Bronchus fibroblast of lung (primary cell): ENCODE measurements around a stretch of chr7.

- RAMPAGE, long total RNA: no peak
Observed at GRCh38 chr7:27144697-27145531, 1.4 kb upstream of the HOXA5 start.

- RAMPAGE, long total RNA: no peak
Observed at GRCh38 chr7:27145622-27146184, 1.9 kb downstream of the HOXA6 start.

- RAMPAGE, long total RNA: no peak
Observed at GRCh38 chr7:27174548-27175079, 494 bp upstream of the HOXA10 start.

DNA sequence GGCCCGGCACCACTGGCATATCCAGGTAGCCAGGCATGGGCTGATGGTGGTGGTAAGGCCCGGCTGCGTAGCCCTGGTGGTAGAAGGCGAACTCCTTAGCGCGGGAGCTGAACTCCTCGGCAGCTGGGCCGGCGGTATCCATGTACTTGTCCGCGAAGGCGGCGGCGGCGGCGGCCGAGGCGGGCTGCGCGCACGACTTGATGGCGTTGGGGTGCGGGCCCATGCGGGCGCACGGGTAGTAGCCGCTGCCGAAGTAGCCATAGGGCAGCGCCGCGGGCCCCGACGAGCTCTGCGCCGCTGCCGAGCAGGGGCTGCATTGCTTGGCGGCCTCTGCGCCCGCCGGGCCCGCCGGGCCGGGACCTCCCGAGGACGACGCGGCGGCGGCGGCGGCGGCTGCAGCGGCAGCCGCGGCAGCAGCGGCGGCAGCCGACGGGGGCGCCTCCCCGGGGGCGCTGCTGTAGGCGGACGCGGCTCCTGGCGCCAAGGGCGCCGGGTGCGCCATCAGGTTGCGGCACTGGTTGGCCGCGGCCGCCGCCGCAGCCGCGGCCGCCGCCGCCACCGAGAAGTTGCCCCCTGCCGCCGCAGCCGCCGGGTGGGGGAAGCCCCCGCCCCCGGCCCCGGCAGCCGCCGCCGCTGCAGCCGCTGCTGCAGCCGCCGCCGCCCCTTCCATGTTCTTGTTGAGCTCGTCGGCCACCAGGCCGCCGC lies 433 bp downstream of the HOXA13 start:
- RAMPAGE, long total RNA: no peak

- RAMPAGE, long total RNA: no peak
Observed at GRCh38 chr7:27200749-27201231, 899 bp upstream of the HOXA13 start.

GRCh38 chr7:27202756-27203632 lies 3.1 kb upstream of the HOXA13 start:
- RAMPAGE, long total RNA: no peak

GRCh38 chr7:27512894-27513138 lies 149.9 kb downstream of the HIBADH start:
- RAMPAGE, long total RNA: no peak

- RAMPAGE, long total RNA: no peak
Observed at GRCh38 chr7:27656926-27657339, 5.8 kb downstream of the HIBADH start.

DNA sequence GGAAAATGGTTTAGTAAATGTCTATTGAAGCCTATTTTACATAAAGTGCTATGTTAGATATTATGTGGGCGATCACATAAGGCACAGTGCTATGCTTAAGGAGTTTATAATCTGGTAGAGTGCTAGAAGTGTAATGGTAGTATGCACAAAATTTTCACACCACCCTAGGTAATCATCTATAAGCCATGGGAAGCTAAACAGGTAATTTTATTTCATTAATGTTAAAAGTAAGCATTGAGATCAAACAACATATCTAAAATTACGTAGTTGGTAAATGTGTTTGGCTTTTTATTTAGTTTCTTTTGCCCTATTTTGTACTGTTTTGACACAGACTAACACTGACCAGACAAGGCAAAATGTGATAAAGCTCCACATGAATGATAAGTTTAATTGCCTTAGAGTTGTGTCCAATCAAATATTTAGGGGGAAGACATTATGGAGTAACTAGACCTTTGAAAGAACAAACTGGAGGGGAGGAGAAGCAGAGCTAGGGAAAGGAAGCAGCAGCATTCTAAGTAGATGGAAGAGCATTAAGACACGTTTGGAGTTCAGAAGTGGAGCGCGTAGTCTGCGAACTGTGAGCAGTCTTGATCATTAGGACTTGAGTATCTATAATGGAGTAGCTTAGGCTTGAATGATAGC lies 61.7 kb downstream of the TAX1BP1 start:
- RAMPAGE, long total RNA: no peak

DNA sequence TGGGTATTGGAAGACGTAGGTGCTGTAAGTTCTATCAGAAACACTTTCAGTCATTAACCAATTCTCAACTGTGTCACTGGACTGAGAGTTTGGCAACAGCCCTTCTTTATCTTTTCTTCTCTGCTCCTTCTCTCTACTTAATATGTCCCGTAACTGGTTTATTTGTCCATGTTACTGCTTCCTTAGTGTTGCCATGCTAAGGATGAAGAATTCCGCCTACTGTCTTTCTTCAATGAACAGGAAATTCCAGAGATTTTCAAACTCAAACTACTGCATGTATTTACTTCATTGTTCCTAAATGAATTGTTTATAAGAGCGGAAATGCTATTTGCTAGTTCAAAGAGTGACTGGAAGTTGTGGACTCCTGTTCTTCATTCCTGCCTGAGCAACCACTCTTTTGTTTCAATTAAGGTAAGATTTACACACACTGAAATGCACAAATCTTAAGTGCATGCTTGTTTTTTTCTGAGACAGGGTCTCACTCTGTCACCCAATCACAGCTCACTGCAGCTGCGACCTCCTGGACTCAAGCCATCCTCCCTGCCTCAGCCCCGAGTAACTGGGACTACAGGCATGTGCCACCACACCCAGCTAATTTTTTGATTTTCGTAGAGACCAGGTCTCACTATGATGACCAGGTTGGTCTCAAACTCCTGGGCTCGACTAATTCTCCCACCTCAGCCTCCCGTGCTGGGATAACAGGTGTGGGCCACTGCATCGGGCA lies 143.9 kb downstream of the TAX1BP1 start:
- RAMPAGE, long total RNA: no peak

- RAMPAGE, long total RNA: no peak
Observed at GRCh38 chr7:27899564-27899988, 159.6 kb downstream of the TAX1BP1 start.

- RAMPAGE, long total RNA: no peak
Observed at GRCh38 chr7:27944666-27945179, 204.8 kb downstream of the TAX1BP1 start.

- RAMPAGE, long total RNA: no peak
Observed at GRCh38 chr7:28069888-28070638, 110.5 kb downstream of the JAZF1 start.

DNA sequence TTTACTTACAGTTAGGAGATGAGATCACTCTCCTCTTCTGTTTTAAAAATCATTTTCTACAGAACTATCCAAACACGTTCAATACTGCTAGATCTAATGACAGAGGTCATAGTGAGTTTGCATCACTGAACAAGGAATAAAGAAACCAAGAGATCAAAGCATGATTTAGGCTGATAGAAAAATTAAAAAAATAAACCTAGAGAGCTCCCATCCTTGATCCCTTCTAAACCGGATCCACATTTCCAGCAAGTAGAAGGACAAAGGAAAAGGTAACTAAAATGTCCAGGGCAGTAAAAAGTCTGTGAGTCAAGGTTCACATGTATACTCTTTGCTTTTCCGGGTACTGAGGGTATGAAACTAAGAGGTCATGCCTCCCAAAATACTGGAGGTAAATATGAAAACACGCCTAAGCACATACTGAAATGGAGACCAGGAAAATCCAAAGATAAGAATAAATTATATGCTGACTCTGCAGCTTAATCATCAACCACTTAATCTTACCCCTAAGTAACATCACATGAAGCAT lies 35.6 kb downstream of the JAZF1 start:
- RAMPAGE, long total RNA: no peak

- RAMPAGE, long total RNA: no peak
Observed at GRCh38 chr7:28356673-28356967, 55.7 kb upstream of the CREB5 start.

DNA sequence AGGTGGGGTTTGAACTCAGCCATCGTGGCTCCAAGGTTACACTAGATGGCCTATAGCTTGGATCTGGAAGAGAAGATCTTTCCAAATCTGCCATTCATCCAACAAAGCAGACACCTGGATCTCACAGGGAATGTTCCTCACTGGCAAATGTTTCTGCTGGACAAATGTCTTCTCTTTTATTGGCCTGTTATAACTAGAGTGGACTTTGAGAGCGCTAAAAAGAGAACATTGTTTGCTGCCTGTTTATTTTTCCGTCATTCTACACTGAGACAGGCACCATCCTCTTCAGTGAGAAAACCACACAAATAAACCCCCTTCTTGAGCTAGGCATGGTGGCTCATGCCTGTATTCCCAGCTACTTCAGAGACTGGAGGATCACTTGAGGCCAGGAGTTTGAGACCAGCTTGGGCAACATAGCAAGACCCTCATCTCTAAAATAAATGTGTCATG lies 206.9 kb downstream of the CREB5 start:
- RAMPAGE, long total RNA: no peak

GRCh38 chr7:28732029-28732626 lies 226.0 kb downstream of the TRIL start:
- RAMPAGE, long total RNA: no peak

DNA sequence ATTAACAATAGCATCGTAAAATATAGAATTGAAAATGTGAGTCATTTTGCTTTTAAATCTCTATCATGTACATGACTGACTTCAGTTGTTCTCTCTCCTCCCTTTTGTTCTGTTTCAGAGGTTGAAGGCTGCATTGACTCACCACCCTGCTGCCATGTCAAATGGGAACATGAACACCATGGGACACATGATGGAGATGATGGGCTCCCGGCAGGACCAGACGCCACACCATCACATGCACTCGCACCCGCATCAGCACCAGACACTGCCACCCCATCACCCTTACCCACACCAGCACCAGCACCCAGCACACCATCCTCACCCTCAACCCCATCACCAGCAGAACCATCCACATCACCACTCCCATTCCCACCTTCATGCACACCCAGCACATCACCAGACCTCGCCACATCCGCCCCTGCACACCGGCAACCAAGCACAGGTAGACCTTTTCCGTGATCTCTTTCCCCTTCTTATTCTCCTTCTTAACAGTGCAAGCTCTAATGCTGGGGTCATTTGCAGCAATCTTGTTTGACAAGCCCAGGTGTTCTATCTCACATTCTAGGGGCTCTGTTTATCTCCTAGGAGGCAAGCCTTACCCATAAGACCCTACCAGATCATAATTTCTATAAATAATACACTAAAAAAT lies 153.9 kb downstream of the TRIL start:
- RAMPAGE, long total RNA: no peak

- RAMPAGE, long total RNA: no peak
Observed at GRCh38 chr7:29145919-29146307, 424 bp downstream of the CPVL start.

GRCh38 chr7:29147905-29148159 lies 1.5 kb upstream of the CPVL start:
- RAMPAGE, long total RNA: no peak